ENCODE measurements around a stretch of chr1.

DNA sequence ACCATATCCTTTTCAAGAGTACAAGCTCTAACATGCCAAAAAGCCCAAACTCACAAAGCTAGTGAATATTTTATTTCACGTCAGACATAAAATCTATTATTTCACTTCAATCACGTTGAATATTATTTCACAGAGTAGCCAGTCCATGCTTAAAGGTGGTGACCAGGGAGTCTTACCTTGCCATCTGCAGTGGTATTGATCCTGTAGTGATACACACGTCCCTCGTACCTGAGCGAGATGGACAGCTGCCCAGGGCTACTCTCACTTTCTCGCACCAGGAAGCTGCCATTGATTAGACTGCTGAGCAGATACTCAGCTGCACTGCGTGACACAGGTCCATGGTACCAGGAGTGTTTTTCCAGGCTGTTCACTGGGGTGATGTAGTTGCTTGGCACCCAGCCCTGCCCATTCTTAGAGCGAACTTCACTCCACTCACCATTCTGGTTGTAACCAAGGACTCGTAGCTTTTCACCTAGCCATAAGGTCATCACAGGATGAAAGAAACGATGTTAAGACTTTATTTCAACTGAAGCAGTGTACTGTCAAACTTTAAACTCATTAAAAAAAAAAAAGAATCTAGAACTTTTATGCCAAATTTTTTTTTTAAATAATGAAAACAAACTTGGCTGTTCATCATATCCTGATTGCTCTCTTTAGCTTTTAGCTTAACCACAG, 44.5 kb downstream of the TOR3A start:
- RRBS = no CpG with 5 or more reads among the region's 10 CpGs

DNA sequence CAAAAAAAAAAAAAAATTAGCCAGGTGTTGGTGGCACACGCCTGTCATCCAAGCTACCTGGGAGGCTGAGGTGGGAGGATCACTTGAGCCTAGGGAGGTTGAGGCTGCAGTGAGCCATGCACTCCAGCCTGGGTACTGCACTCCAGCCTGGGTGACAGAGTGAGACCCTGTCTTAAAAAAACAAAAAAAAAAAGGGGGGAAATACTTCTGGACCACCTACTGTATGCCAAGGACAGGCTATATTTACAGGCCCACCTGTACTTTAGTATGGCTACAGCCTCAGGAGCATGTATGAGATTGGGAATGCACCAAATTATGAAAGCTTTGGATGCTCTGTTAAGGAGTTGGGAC, 49.6 kb downstream of the ABL2 start:
- RRBS = no CpG with 5 or more reads among the region's 1 CpG

- RRBS = no CpG with 5 or more reads among the region's 10 CpGs
These were observed 41.5 kb downstream of the ABL2 start for GRCh38 chr1:179187871-179188525.

- RRBS = no CpG with 5 or more reads among the region's 3 CpGs
These were observed 1.2 kb upstream of the ABL2 start for GRCh38 chr1:179230747-179231102.

DNA sequence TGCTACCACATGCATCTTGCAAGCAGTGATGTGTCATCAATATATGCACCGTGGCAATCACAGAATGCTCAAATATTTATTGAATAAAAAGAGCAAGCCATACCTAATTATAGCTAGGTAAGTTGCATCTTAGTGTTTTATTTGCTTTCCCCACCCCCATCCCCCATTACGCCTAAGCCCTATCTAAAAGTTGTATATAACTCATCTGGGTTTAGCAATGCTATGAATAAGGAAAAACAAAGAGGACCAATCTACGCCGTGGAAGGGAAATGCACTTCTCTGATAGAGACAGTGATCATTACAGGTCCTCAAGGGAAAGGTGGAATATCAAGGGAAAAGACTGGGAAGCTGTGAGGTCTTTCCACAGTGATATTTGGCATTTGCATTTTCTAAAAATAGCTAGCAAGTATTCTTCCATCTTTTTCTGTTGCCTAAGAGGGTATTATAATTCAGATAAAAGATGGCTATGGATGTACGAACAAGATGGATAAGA, 32.2 kb upstream of the CEP350 start:
- RRBS = no CpG with 5 or more reads among the region's 5 CpGs

- RRBS = no CpG with 5 or more reads among the region's 7 CpGs
These were observed 1.1 kb upstream of the CEP350 start for GRCh38 chr1:179953539-179953879.

DNA sequence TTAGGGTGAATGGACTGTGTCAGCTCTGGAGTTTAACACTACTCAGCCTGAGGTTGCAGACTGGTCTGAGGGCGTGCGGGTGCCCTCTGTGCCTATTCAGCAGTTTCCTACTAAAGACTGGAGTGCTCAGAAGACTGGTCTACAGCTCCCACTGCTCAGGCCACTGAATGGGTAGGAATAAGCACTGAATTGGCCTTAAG, 14.6 kb downstream of the CEP350 start:
- RRBS = no CpG with 5 or more reads among the region's 2 CpGs

DNA sequence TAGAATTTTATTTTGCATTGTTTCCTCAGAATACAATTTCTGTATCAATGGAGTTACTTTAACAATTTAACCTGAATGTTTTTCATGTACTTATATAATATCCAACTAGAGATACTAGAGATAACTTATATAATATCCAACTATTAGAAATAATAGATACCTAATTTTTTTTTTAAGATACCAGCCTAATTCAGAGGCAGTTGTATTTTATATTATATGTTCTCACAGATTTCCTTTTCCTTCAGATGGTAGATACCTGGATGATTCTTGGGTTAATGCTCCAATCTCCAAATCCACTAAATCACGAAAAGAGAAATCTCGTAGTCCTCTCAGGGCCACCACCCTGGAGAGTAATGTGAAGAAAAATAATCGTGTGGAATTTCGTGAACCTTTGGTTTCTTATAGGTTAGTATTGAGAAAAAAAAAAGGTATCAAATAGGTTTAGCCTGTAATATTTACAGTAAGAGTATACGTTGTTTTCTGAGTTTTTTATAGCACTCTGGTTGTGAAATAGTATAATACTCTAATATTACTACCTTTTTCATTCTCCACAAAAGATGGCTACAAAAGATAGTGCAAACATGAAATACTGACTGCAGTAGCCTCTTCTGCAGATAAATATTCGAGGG, 37.3 kb downstream of the CEP350 start:
- RRBS = no CpG with 5 or more reads among the region's 6 CpGs

- RRBS = no CpG with 5 or more reads among the region's 9 CpGs
These were observed 23.1 kb upstream of the QSOX1 start for GRCh38 chr1:180131422-180132099.

- RRBS = no CpG with 5 or more reads among the region's 26 CpGs
These were observed 700 bp downstream of the QSOX1 start for GRCh38 chr1:180155238-180155900.

DNA sequence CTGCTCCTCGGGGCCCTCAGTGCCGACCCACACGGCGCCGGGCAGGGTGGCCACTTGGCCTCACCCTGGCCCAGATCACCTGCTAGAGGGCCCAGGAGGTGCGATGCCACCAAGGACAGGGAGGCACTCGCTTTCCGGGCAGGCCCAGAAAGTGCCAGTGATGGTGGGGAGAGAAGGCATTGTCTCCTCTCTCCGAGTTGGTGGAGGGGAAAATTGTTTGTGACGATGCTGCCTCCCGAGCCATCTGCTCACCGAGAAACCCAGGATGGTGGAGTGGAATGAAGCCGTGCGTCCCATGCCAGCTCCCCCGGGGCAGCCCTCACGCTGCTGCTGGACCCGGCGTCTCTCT, 28.2 kb downstream of the QSOX1 start:
- RRBS = 98% methylated on average over 4 of the region's 18 CpGs

DNA sequence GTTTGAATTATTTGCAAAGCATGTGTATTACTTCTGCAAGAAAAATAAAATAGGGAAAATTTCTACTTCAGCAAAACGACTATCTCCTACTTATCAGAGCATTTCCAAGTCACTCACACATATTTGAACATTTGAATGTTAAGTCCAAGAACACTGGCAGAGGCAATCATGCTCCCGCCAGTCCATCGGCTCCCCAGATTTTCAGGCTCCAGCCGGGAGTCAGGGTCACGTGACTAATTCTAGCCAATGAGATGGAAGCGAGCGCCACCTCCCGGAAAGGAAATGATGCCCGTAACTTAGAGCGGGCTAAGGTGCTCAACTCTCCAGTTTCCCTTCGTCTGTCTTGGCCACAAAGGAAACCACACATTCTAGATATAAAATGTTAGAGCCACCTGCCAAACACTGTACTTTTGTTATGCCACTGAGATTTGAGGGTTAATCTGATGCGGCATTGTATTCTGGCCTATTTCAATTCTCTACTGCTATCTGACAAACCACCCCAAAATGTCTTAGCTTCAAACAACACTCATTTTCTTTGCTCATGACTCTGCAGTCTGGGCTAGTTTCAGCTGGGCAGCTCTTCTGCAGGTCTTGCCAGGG, 16.6 kb upstream of the LHX4 start:
- RRBS = no CpG with 5 or more reads among the region's 12 CpGs

GRCh38 chr1:180217385-180217793, 12.7 kb upstream of the LHX4 start:
- RRBS = no CpG with 5 or more reads among the region's 6 CpGs

- RRBS = no CpG with 5 or more reads among the region's 11 CpGs
These were observed 40.6 kb upstream of the KIAA1614 start for GRCh38 chr1:180872136-180872511.

- RRBS = 95% methylated on average over 2 of the region's 16 CpGs
These were observed 10.5 kb downstream of the KIAA1614 start for GRCh38 chr1:180922949-180923912.

GRCh38 chr1:181033032-181033561, 686 bp upstream of the MR1 start:
- RRBS = no CpG with 5 or more reads among the region's 2 CpGs

DNA sequence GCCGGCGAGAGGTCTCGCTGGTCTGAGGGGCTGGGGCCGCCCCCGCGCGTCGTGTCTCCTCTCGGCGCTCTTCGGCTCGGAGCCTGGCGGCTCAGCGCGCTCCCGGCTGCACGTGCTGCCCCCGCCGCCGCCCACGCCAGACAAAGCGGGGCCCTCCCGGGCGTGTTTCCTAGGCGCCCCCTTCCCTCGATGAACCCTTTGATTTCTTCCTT, 17.1 kb downstream of the IER5 start:
- RRBS = 3% methylated on average over 13 of the region's 26 CpGs

- RRBS = no CpG with 5 or more reads among the region's 3 CpGs
These were observed 24.0 kb downstream of the IER5 start for GRCh38 chr1:181112460-181112912.

GRCh38 chr1:181149352-181150094, 61.0 kb downstream of the IER5 start:
- RRBS = no CpG with 5 or more reads among the region's 9 CpGs

DNA sequence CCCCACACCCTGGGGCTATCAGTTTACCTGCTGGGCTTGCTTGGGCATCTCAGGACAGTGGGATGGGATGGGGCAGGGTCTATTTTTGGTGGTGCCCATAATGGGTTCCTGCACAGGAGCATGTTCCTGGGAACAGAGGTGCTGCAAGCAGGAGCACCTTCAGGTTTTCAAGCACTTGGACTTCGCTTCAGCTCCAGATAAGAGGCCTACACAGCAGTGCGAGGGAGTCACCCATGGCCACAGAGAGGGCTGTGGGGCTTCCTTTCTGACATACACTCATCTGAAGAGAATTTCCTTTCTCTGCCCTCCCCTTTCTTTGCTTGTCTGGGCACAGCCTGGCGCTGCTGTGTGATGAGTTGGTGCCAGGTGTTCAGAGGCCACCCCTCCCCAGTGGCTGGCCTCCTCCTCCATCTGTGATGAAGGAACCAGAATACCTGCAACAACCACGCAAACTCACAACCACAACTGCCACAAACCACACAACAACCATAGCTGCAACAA, 70.8 kb downstream of the IER5 start:
- RRBS = no CpG with 5 or more reads among the region's 4 CpGs

All from GM12891 (cell line).